ENCODE results near the gene ZBTB38.

DNA sequence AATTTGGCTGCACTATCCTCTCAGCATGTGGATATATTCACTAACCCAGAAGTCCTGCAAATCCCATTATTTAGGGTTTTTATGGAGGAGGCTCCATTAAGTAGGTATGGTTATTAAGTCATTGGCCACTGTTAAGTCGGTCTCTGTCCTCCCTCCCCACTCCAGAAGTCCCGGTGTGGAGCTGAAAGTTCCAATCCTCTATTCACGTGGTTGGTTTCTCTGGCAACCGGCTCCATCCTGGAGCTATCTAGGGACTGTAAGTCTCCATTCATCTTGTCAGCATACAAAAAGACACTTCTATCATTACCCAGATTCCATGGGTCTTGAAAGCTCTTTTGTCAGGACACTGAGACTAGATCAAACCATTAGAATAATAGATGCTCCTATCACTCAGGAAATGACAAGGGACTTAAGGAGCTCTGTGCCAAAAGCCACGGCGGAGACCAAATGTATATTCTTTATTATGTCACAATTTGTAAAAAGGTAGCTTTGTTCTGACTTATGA lies 110.3 kb downstream of the PIK3CB start:
- PRO-cap, 2 experiments: no peak in any of the 2 experiments

DNA sequence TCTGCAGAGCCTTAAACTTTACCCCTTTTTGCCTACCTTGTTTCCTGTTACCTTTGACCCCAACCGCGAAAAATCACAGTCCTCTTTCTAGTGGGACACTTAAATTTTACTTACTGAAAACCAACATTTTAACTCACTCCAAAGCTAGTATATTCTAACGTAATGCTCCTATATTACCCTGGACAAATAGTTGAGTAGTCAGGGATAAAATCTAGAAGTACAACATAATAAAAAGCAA lies 707 bp upstream of the PIK3CB start:
- PRO-cap, 2 experiments: no peak in any of the 2 experiments

DNA sequence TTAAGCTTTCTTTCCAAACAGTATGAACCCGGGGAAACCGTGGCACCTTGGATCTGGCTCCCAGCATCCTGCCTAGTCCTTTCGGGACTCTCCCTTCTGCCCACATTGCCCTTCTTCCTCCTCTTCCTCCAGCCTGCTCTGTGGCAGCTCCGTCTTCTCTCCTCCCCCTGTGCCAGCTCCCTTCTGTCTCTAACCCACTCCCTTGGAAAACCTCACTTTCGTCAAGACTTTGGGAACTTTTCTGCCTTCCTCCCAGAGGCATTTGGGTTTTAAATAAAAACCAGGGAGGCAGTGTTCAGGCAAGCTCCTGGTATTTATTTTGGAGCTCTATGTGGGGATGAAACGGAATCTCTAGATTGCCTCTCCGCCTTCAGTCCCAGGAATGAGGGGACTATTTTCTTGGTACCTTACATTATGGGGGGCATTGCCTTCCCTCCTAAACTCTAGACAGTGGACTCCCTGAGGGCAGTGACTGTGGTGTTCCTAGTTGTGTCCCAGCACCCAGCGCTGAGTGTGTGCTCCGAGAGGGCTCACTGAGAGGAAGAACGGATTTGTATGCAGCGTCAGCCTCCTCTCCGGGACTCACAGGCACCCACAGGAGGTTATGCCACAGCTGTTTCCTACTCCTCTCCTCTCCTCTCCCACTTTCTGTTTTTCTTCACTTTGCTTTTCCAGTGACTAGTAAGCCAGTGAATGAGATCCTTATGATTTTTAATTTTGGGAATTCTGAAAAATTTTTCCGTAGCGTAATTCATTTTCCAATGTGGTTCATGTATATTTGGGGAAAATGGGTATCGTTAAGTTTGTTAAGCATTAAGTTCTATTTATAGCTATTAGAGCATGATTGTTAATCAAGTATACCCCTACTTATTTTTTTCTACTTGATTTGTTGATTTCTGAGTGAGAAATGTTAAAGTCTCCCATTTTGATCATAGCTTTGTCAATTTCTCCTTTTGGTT lies 105.2 kb upstream of the MRPS22 start:
- PRO-cap, 2 experiments: no peak in any of the 2 experiments

DNA sequence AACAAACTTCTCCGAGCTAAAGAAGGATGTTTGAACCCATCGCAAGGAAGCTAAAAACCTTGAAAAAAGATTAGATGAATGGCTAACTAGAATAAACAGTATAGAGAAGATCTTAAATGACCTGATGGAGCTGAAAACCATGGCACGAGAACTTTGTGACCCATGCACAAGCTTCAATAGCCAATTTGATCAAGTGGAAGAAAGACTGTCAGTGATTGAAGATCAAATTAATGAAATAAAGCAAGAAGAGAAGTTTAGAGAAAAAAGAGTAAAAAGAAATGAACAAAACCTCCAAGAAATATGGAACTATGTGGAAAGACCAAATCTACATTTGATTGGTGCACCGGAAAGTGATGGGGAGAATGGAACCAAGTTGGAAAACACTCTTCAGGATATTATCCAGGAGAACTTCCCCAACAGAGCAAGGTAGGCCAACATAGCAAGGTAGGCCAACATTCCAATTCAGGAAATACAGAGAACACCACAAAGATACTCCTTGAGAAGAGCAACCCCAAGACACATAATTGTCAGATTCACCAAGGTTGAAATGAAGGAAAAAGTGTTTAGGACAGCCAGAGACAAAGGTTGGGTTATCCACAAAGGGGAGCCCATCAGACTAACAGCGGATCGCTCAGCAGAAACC lies 16.4 kb upstream of the COPB2 start:
- PRO-cap, 2 experiments: no peak in any of the 2 experiments

DNA sequence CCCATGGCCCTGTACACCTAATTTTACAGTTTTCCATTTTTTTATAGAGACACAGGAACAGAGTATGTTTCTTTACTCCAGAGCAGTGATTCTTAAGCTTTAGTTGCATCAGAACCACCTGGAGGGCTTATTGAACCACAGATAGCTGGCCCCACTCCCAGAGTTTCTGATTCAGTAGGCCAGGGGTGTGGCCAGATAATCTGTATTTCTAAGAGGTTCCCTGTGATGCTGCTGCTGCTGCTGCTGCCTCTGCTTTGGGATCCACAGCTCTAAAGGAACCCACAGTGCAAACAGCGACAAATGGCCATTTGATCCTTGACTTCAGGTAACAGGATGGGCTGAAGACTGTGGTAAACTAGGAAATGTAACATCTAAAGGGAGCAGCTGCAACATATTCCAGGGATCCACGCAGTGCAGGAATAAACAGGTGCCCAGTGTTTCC lies 5.0 kb downstream of the RBP1 start:
- PRO-cap, 2 experiments: no peak in any of the 2 experiments

DNA sequence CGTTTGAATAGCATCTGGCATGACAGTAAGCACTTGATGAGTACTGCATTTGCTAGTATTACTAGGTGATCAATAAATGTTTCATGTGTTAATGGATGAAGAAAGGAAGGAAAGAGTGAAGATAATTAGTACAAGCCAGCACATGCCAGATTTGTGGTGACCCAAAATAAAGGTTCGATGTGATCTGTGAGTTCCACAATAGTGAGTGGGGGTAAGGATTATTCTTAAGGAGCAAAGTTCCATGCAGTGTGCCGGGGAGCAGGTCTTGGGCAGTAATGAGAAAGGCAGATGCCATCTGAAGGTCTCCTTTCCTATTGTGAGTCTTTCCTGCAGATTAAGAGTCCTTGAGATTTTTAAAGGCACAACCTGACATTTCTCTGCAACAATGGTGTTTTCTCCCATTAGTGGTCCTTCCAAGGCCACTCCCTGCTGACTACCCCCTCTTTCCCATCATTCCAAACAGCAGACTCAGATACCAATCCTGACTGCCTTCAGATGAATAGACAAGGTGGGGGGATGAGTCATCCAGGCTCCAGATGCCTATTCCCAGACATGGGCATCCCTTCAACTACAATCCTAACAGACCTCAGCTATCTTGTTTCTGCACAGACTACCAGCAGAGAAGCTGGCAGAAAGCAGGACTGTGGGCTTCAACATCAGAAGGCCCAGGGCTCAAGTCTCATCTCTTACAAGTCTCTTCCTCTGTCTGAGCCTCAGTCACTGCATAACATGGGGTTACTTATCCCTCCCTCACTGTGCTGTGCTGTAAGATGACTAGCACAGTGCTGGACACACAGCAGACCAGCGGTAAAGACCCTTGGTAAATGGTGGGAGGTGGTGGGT lies 2.3 kb downstream of the RBP1 start:
- PRO-cap, 2 experiments: no peak in any of the 2 experiments

- PRO-cap, 2 experiments: peak in 1 of 2 experiments; most common plus-strand start chr3:141052947 (in 1); most common minus-strand start chr3:141052823 (in 1)
Measured at GRCh38 chr3:141052332-141053129, 1.4 kb downstream of the SPSB4 start.

GRCh38 chr3:141276340-141276792 lies 44.7 kb downstream of the PXYLP1 start:
- PRO-cap, 2 experiments: no peak in any of the 2 experiments

DNA sequence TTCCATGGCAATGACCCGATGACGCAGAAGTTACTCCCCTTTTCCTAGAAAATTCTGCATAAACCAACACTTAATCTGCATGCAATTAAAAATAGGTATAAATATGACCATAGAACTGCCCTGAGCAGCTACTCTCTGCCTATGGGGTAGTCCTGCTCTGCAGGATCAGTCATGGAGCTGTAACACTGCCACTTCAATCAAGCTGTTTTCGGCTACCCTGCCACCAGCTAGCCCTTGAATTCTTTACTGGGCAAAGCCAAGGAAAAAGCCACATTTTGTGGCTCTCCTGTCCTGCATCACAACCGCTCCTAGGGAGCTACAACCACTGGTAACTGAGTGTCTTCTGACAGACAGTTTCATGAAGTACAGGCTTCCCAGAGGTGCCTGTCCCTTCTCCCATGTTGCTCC lies 54.9 kb upstream of the ZBTB38 start:
- PRO-cap, 2 experiments: no peak in any of the 2 experiments

DNA sequence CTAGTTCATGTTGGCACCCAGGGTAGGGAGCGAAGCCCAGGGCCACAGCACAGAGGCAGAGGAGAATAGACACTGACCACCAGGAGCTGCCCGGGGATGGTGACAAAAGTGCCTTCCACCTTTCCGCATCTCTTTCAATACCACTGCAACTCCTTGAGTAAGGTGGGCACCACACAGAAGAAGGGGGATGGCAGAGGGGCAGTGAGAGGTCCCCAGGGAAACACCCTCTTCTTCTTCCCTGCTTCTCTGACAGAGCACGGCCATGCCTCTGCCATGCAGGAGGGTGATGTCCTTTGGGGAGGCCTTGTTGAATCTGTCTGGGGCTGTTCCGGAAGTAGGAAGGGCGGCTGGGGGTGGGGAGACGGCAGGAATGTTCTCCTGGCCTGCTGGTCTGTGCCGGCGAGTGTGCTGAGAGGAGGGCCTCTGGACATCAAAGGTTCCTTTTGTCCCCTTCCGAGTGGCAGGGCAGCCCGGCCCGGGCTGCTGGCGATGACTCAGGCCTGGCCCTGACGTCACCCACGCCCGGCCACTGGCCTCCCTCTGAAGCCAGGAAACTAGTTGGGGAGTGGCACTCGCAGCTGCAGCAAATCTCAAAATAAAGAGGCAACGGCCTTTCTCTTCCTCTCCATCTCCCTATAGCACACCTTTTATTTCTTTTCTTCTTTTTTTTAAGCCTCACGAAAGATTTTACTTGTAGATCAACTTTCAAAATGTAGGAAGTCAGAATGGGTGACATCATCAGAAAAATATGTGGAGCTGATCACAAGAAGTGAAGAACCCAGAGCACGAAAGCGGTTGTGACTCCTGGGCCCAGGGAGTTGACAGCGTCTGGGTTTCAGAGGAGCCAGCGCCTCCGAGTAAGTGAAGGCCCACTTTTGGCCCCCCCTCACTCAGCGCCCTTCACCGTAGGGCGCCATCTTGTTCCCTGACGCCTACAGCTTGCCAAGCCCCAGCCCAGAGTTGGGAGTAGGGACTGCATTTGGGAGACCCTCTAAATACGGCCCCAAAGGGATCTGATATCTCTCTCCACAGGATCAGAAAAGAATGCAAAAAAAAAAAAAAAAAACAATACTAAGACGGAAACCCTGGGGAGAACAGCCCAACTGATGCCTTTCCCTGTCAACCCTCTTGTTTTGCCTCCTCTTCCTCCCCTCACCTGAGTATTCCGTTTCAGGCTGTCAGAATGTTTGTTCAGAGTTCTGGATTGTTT lies at the start of gene ZBTB38:
Gene ZBTB38 (plus strand): TSS at position 557 of the 1,210 bp plus-strand sequence.
- PRO-cap, 2 experiments: peak in 2 of 2 experiments; most common plus-strand start position 557 of the sequence (in 2); most common minus-strand start position 315 of the sequence (in 1)

GRCh38 chr3:141393138-141393746 lies 24.9 kb downstream of the ZBTB38 start:
- PRO-cap, 2 experiments: no peak in any of the 2 experiments

GRCh38 chr3:141409216-141409870 lies 41.0 kb downstream of the ZBTB38 start:
- PRO-cap, 2 experiments: no peak in any of the 2 experiments

- PRO-cap, 2 experiments: no peak in any of the 2 experiments
Measured at GRCh38 chr3:141454861-141455395, 31.9 kb upstream of the RASA2 start.

DNA sequence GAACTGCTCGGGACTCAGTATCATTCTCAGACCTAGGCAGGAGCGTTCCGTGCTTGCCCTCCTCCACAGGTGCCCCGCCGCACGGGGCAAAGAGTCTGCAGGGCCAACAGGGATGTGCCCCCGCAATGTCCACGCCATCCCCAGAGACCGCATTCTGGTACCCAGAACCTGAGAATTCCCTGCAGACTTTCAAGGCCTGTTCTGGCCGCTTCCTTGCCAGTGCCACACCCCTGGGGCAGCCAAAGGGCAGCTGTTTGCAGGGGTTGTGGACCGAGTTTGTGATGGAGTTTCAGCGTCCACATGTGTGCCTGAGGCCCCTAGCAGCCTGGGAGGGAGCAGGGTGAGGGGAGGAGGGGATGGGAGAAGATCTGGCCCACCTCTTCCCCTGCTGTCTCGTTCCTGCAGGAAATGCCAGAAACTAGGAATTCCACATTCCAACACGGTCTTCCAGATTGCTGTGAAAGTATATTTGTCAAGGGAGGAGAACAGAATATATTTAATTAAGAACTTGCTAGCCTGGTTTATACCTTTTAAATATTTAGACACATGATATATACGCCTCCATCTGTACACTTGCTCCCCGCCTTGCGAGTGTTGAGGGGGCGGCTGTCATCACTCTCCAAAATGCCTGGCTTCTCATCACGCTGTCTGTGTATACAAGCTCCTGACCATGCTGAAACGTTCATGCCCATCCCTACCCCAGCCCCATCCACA lies 31.1 kb upstream of the RASA2 start:
- PRO-cap, 2 experiments: no peak in any of the 2 experiments

- PRO-cap, 2 experiments: no peak in any of the 2 experiments
Measured at GRCh38 chr3:141552917-141553725, 66.3 kb downstream of the RASA2 start.

DNA sequence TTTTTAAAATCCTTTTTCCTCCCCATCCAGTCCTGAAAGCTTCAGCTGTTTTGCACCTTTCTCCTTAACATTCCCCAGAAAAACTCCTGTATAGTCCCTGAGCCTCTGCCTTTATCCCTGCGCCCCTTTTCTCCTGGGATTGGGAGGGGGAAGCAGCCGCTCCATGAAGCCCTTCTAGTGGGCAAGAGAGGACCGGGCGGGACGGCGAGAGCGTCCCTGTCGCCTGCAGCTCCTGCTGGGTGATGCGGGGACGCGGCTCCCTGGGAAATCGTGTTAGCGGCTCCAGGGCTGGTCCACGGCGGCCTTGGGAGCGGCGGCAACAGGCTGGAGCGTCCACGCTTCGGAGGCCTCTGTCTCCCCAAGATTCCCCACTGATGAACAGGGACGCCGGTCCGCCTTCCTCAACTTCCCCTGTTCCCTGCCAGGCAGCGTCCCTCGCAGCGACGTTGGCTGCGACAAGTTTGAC lies 78.4 kb upstream of the RNF7 start:
- PRO-cap, 2 experiments: no peak in any of the 2 experiments

DNA sequence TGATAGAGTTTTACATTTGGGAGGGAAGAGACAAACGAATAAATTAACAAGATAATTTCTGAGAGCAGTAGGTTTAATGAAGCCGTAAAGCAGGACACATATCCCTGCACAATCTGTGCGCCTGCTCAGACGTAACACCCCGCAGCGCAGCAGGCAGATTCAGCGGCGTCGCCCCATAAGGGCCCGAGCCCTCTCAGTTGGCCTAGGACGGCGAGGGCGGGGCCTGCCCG lies 261 bp upstream of the RNF7 start:
- PRO-cap, 2 experiments: peak in 2 of 2 experiments; most common minus-strand start position 199 of the sequence (in 2)

DNA sequence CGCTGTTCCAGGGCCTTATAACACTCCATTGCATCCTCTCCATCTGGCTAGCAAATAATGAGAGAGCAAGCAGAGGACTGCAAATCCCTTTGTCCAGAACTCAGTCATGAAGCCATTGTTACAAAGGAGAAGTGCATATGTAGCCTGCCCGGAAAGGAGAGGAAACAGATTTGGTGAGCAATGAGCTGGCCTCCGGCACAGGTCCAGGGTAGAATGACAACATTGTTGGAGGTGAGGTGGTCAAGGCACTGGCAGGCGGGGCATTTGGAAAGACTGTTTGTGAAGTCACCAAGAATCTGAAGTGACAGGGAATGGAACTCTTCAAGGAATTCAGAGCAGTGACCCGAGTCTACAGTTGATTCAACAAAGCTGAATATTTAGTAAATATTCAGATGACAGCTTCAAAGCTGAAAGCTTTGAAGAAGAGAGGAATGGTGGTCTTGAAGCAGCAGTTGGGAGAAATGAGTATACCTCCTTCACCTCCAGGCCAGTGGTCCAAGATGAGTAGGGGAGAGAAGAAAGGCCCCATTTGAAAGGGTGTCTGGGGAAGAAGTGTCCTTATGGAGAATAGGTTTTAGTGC lies 24.9 kb upstream of the ATP1B3 start:
- PRO-cap, 2 experiments: no peak in any of the 2 experiments

- PRO-cap, 2 experiments: no peak in any of the 2 experiments
Measured at GRCh38 chr3:141905115-141905383, 28.6 kb downstream of the ATP1B3 start.

- PRO-cap, 2 experiments: no peak in any of the 2 experiments
Measured at GRCh38 chr3:141921127-141921815, 44.8 kb downstream of the ATP1B3 start.

Data from right ventricle myocardium (tissue), 1 donor.